Subcutaneous adipose tissue (tissue), 3 donors: Measurements from ENCODE around the genes BRS3, GPR101 and MAGEC3.

- PRO-cap: bidirectional peak, plus-strand start at chrX:136065478, minus-strand start at chrX:136065219
- RAMPAGE, long total RNA, 3 experiments: no peak in any of the 3 experiments
Observed at GRCh38 chrX:136064996-136065634, 79.9 kb downstream of the SLC9A6 start.

DNA sequence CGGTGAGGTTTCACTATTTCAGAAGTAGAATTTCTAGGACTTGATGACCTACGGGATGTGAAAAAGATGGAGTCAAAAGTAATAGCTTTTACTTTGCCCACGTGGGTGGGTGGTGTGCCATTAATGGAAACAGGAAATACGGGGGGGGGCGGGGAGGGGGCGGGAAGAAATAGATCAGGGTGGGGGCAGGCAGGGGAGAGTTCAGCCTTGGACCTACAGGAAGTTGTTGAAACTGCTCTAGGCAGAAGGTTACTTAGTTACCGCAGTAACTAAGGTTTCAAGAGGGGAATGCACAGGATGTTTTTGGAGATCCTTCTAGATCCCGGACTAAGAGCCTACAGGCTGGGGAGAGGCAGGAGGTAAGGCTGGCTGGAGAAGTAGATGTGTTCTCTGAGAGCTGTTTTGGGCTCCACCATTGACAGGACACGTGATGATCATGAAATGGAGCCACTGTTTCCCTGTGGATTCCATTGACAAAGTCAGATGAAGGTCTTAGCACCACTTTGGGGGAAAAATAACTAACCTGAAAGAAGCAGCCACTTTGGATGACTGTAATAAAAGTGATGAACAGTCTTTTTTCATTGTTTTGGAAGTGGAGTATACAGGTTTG is 53.0 kb upstream of the FHL1 start:
- PRO-cap: unidirectional peak, plus-strand start at position 265 of the sequence
- RAMPAGE, long total RNA, 3 experiments: no peak in any of the 3 experiments

- PRO-cap: unidirectional peak, minus-strand start at chrX:136149270
- RAMPAGE, long total RNA, 3 experiments: no peak in any of the 3 experiments
Observed at GRCh38 chrX:136149063-136149442, 47.8 kb upstream of the FHL1 start.

GRCh38 chrX:136166036-136166824 is 30.6 kb upstream of the FHL1 start:
- PRO-cap: no peak
- RAMPAGE, long total RNA, 3 experiments: no peak in any of the 3 experiments

GRCh38 chrX:136188604-136188914 is 8.3 kb upstream of the FHL1 start:
- PRO-cap: no peak
- RAMPAGE, long total RNA, 3 experiments: no peak in any of the 3 experiments

- PRO-cap: no peak
- RAMPAGE, long total RNA, 3 experiments: no peak in any of the 3 experiments
Observed at GRCh38 chrX:136210127-136211209, 13.6 kb downstream of the FHL1 start.

DNA sequence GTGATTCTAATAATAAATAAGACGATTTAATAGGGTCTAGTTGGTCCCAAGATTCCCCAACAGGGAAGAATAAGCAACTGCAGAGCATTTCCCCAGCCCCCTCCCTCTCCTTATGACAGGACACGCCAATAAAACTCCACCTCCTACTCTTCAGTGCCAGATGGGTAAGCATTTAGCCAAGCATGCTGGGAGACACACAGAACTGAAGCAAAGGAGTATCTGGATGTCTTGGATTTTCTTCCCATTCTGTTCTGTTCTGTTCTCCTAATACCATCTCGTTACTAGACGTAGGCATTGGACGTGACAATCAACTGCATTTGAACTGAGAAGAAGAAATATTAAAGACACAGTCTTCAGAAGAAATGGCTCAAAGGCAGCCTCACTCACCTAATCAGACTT is at the start of gene BRS3:
TSS of gene BRS3 (plus strand) at position 195 of the 399 bp plus-strand sequence.
- PRO-cap: no peak
- RAMPAGE, long total RNA, 3 experiments: no peak in any of the 3 experiments

DNA sequence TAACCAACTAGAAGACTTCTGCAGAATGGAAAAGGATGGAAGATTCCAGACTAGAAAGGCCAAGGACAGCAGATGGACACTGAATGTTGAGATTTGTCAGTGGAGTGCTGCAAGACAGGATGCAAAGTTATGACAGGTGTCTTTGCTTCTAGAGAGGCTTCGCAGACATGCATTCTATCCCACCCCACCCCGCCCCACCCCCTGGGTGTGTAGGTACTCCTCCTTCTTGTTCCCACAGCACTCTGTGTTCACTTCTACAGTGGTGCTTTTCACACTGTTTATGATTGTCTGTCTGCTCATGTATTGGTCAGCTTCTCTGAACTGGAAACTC is 6.3 kb upstream of the CD40LG start:
- PRO-cap: no peak
- RAMPAGE, long total RNA, 3 experiments: no peak in any of the 3 experiments

DNA sequence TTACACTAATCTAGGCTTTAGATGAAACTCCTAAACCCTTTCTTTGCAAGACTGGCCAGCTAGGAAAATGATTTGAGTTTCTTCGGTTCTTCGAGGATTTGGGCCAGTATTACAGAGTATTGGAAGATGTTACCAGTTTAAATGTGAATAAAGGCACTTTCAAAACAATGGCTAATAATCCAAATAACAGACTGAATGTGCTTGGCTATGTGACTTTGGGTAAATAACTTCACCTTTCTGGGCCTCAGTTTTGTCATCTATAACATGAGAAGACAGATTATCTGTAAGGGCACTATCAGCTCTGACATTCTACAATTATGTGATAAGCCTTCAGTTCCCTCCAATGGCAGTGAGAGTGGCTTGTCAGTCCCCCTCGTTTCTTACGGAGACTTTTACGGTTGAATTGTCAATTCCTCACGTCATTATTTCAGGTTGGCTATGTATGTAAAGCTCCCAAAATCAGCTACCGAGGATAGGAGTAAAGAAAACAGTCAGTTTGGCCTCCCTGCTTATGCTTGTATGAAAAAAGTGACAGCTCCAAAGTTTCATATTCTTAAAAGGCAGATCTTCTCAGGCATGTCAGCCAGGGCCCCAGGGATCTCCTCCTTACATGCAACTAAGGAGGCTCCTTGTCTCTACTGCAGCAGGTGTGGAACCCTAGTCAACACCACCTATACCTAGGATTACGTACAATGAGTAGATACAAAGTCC is 3.7 kb downstream of the CD40LG start:
- PRO-cap: no peak
- RAMPAGE, long total RNA, 3 experiments: no peak in any of the 3 experiments

DNA sequence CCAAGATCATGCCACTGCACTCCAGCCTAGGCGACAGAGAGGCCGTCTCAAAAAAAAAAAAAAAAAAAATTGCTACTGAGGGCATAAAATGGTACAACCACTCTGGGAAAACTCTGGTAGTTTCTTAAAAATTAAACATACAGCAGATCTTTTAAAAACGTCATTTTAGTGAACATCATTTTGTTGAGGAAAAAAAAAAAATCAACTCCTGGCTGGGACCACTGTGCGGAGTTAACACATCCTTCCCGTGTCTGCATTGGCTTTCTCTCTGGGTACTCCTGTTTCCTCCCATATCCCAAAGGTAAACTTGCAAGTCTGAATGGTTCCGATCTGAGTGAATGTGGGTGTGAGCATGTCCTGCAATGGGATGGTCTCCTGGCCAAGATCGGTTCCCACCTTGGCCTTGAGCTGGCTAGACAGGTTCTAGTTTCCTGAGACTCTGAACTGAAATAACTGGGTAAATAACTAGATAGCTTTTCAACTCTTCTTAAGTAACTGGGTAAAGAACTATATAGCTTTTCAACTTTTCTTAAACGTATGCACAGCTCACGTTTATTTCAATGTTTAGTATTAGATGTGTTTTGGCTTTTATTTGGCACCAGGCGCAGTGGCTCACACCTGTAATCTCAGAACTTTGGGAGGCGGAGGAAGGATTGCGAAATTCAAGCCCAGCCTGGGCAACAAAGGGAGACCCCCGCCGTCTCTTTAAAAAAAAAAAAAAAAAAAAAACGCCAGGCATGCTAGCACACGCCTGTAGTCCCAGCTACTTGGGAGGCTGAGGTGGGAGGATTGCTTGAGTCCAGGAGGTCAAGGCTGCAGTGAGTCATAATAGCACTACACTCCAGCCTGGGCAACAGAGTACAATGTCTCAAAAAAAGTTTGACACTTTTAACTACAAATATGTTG is 14.1 kb downstream of the RBMX start:
- PRO-cap: no peak
- RAMPAGE, long total RNA, 3 experiments: no peak in any of the 3 experiments

- PRO-cap: no peak
- RAMPAGE, long total RNA, 3 experiments: no peak in any of the 3 experiments
Observed at GRCh38 chrX:136935521-136936022, 55.0 kb upstream of the RBMX start.

- PRO-cap: no peak
- RAMPAGE, long total RNA, 3 experiments: no peak in any of the 3 experiments
Observed at GRCh38 chrX:136959160-136959821, 74.5 kb downstream of the GPR101 start.

DNA sequence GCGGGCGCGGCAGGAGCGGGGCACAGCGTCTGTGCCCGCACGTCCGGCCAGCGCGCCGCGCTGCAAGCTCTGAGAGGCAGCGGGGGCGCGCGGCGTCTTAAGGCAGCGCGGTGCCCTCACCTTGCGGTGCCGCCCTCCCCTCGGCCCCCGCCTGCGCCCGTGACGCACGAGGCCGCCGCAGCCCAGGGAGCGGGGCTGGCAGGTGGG is at the start of gene GPR101:
TSS of gene GPR101 (minus strand) at position 71 of the 207 bp plus-strand sequence.
- PRO-cap: no peak
- RAMPAGE, long total RNA, 3 experiments: no peak in any of the 3 experiments

- PRO-cap: no peak
- RAMPAGE, long total RNA, 3 experiments: no peak in any of the 3 experiments
Observed at GRCh38 chrX:137052144-137052510, 18.3 kb upstream of the GPR101 start.

- PRO-cap: no peak
- RAMPAGE, long total RNA, 3 experiments: no peak in any of the 3 experiments
Observed at GRCh38 chrX:137574510-137574932, 8.6 kb downstream of the ZIC3 start.

DNA sequence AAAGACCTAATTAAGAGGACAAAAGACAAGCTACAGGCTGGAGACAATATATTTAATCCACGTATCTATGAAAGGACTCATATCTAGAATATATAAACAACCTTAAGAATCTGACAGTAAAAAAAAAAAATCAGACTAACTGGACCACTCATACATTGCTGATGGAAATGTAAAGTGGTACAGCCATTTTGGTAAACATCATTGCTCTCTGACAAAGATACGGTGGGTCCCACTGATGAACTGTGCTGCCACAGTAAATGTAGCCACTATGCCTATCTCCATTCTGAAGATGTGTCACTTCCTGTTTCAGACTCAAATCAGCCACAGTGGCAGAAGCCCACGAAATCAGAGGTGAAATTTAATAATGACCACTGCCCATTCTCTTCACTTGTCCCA is 304 bp upstream of the F9 start:
- PRO-cap: no peak
- RAMPAGE, long total RNA, 3 experiments: no peak in any of the 3 experiments

DNA sequence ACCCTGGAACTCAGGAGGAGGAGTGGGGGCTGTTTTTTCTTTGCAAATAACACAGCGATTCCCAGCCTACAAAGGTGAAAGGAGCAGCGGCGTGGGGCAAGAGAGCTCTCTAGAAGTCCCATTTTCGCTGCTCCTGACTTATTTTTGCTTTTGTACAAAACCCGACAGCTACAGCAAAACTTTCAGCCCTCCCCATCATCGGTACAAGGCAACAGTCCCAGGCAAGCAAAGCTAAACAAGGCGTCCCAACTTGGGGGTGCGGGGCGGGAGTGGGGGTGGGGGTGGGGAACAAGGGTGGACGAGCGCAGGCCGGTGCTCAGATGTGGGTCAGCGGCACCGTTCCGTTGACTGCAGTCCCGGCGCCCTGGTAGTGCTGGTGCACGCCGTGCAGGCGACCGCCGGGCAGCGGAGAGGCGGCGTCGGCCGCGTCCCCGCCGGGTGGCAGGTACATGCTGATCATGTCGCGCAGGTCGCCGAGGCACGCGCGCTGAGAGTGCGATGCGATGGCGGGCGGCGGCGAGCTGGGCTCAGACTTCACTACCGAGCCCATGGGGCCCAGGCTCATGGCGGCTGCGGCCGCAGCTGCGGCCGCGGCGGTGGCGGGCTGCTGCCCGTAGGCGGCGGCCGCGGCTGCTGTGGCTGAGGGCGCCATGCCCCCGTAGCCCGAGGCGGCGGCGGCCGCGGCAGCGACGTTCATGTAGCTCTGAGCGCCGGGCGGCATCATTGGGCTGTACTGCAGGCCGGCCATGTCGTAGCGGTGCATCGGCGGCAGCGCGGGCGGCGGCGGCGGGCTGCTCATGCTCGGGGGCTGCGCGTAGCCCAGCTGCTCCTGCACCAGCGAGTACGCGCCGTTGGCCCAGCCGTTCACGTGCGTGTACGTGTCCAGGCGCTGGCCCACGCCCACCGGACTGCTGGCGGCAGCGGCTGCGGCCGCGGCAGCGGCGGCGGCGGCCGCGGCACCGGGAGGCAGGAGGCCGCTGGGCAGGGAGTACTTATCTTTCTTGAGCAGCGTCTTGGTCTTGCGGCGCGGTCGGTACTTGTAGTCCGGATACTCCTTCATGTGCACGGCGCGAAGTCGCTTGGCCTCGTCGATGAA is 1.1 kb downstream of the SOX3 start:
- PRO-cap: no peak
- RAMPAGE, long total RNA, 3 experiments: no peak in any of the 3 experiments

GRCh38 chrX:140821134-140821631 is 181.2 kb upstream of the SPANXB1 start:
- PRO-cap: no peak
- RAMPAGE, long total RNA, 3 experiments: no peak in any of the 3 experiments

DNA sequence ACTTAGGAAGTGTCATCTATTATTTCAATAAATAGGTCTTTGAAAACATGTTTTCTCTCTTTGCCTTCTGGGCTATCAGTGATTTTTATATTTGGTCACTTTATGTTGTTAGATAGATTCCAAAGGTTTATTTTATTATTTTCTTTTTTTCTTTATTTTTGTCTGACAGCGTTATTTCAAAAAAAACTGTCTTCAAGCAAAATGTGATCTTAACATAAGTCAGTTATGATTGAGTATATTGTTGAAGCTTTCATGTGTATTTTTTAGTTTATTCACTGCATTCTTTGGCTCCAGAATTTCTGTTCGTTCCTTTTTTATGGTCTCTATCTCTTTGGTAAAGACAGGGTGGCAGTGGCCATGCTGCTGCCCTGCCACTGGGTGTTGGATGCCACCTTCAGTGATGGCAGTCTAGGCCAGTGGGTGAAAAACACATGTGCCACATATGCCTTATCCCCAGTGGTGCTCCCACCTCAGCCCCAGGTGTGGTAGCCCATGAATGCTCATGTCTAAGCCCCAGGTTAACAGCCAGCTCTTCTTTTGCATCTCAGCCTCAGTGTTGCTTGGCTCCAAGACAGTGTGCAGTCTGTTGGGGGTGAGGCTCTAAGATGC is at the start of gene MAGEC3:
TSS of gene MAGEC3 (plus strand) at position 358 of the 609 bp plus-strand sequence.
- PRO-cap: no peak
- RAMPAGE, long total RNA, 3 experiments: no peak in any of the 3 experiments

DNA sequence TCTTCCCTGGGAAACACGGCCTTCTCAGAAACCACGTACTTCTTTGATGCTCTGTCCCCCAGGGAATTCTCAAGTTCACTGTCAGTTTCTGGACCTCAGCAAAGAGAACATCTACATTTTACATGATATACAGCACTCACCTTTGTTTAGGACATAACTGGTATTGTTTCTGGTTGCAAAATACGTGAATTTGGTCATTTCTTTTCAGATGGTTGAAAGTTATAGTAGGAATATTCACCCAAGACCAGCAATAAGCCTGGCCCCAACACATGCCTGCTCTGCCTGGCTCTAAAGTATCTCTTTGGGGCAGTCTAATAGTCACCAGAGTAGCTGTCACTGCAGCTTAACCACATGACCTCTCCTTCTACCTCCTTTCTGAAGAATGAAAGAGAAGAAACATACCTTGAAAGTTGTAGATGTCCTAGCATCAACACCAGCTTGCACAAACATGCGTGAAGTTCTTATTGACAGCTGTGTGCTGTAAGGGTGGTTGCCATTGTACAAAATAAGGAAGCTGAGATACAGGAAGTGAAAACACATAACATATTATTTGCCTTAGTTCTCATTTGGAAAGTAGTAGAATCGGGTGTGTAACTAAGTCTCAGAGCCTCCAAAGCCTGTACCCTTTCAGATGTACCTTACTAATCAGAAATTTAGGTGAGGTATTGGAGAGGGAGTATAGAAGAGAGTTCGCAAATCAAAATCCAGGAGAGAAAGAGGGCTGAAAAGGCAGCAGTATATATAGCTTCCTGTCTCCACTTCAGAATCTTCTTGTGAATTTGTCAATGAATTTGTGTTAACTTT is 48.2 kb upstream of the SPANXN4 start:
- PRO-cap: no peak
- RAMPAGE, long total RNA, 3 experiments: no peak in any of the 3 experiments